Hair follicular keratinocyte (primary cell): ENCODE measurements around a stretch of chr5.

DNA sequence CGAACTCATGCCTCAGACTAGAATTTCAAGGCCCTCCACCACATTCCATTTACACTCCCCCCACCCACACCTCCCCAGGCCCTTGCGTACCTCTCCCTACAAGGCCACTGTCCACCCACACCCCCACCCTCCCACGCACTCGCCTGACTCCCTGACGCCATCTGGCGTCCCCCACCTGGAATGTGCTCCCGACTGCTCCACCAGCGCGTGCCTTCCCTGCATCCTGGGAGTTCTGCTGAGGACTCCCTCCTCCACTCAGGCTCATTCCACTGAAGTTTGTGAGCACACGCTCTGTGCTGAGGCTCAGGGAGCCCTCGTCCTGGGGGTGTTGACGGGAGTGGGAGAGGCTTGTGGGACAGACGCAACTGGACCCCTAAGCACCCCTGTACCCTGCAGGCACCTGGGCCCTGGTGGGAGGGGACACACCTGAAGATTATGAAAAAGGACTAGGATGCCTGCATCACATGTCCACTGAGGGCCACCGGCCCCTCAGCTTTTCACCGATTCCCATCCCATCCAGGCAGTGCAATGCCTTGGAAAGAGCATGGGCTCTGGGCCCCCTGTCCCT is 56.2 kb upstream of the RPL26L1 start:
- RAMPAGE, long total RNA = no peak

DNA sequence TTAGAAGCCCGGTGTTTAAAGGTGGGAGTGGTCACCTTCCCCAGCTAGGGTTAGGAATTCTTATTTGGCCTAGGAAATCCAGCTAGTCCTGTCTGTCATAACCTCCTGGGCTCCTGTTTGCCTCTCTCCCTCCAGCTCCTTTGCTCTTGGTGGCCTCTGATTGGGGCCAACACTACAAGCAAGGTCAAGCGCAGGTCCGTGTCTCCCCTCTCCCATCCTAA is 53.3 kb upstream of the RPL26L1 start:
- RAMPAGE, long total RNA = no peak

DNA sequence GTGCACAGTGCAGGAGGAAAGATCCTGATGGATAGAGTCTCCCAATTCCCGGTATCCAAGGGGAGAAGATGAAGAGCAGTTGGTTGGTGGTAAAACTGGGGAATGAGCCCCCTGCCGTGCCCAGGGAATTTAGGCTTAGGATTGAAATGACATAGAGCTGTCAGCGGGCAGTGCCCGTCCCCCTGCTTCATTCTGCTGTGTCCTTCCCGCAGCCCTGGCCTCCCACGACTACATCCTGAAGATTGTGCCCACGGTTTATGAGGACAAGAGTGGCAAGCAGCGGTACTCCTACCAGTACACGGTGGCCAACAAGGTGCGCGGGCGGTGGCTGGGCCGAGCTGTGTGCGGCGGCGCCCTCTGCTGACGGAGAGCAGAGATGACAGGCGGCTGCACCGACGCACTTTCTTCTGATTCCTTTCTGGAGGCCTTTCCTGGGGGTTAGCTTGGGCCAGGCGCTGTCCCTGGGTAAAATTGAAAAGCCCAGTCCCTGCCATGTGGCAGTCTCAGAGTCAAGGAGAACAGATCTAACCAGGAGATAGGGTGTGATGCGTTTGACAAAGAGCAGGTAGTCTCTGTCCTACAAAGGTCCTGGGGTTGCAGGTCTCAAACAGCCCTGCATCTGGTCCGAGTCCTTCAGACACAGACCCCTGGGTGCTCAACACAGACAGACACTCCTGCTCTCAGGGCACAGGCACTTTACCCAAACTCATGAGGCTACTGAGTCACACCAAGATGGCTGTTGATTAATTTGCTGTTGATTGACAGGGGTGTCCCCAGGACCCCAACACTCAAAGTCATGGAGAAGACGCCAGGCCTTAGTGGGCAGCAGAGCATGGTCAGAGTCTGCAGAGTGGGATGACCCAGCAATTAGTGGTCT is 26.8 kb upstream of the RPL26L1 start:
- RAMPAGE, long total RNA = no peak

DNA sequence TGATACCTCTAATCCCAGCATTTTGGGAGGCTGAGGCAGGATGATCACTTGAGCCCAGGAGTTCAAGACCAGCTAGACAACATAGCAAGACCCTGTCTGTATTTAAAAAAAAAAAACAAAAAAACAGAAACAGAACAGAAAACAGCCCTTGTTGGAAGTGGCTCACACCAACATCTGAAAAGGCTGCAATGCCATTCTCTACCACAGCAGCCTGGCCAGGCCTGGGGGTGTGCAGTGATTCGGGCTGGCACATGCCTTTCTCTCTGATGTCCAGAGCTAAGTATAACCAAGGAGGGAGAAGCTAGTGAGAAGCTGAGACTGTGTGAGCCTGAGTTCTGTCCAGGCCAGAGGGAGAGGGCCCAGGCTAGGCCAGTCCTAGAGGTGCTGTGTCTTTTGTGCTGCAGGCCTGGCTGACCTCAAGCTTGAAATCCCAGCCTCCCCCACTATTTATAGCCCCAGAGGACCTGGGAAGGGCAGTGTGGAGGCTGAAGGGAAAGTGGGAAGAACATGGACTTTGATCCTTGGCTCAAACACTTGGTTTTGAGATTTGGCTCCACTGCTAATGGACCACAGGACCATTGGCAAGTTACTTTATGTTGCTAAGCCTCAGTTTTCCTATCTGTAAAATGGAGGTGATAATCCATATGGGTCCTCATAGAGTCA is 20.8 kb downstream of the BNIP1 start:
- RAMPAGE, long total RNA = no peak

DNA sequence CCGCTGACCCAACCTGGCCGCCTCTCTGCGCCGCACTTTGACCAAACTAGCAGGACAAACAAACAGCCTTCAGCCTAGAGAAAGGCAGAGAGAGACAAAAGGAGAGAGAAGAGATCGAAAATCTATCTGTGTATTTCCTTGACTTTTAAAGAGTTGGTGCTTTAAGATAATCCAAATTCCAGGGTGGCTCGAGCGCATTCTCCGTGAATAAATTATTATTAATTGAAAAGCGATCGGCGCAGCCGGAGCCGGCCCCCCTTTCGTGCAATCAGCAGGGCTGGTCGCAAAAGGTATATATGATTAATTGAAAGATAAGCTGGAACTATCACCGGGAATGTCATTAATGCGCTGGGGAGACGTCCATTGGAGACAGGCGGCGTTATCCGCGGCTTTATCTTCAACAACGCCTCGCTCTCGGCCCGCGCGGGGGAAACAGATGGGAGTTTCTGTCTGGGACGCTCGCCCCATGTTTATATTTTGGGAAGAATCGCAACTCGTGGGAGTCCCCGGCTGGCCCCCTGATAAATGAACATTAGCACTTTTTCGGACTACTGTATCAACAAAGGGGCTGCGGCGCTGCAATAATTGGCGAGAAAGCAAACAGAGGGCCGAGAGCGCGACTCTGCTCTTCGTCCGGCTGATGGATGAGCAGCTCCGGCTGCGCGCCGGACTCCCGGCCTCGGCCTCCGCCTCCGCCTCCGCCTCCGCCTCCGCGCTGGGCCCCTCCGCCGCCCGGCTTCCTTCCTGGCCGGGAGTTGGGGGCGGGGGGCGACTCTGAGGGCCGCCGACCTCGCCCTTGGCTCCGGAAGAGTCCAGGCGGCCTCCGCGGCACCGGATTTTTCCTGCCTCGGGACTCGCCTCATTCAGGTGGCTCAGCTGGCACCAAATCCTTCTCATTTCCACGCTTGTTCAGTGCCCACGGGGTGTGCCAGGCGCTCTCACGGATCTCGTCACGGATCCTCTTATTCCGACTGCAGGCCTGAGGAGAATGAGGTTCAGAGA is 3.4 kb upstream of the NKX2-5 start:
- RAMPAGE, long total RNA = no peak

- RAMPAGE, long total RNA = no peak
Measured at GRCh38 chr5:173242513-173243200, 7.7 kb upstream of the NKX2-5 start.

DNA sequence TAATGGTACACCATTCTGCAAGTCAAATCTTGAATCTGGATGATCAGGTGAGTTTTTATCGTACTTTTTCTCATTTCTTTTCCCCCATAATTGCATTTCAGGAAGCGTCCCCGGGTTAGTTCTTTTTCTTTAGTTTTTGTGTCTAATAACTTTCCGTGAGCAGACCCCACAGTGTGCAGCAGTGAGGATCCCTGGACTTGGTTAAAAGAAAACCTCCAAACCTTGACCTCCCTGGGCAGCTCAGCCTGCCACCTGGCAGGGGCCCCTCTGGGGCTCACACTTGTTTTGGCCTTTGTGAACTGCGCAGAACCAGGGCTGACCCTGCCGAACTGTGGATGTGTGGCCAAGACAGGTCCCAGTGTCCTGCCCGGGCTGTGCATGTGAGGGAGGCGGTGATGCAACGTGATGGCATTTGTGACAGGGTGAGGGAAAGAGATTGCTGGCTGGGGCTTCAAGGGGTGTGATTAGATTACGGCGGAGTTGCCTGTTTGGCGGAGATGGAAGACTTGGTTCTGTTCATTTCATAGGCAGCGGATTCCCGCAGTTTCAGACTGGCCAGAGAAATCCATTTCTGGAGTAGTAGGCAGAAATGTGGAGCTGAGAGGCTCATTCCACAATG is 30.3 kb upstream of the NKX2-5 start:
- RAMPAGE, long total RNA = no peak

- RAMPAGE, long total RNA = no peak
Measured at GRCh38 chr5:173277988-173278581, 43.1 kb upstream of the NKX2-5 start.

DNA sequence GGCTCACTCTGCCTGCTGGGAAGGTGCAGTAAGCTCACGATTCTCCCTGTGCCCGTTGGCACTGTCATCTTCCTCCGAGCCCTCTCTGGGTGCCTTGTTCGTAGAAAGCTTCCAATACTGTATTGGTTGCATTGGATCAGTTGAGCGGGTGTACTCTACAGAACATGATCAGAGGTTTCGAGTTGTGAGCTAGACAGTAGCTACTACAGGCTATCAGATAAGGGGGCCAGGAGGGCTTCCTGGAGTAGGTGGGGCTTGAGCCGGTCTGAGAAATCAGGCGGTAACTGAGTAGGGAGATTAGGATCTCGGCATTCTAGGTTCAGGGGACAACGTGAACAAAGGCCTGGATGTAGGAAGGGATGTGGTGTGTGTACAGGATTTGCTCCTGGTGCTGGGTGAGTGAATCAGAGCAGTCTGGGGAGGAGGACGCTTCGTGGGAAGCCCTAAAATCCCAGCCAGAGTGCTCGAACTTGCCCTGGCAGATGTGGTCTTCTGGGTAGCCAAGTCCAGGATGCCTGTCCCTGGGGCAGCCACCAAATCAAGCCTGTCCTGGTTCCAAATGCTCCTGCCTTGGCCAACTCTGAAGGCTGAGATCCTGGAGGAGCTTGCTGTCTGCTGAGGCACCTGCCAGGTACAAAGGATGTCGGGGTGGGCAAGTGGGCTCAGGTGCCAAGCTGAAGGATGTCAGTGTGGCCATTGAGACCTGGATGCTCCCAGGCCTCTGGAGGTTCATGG is 33.5 kb downstream of the STC2 start:
- RAMPAGE, long total RNA = no peak

DNA sequence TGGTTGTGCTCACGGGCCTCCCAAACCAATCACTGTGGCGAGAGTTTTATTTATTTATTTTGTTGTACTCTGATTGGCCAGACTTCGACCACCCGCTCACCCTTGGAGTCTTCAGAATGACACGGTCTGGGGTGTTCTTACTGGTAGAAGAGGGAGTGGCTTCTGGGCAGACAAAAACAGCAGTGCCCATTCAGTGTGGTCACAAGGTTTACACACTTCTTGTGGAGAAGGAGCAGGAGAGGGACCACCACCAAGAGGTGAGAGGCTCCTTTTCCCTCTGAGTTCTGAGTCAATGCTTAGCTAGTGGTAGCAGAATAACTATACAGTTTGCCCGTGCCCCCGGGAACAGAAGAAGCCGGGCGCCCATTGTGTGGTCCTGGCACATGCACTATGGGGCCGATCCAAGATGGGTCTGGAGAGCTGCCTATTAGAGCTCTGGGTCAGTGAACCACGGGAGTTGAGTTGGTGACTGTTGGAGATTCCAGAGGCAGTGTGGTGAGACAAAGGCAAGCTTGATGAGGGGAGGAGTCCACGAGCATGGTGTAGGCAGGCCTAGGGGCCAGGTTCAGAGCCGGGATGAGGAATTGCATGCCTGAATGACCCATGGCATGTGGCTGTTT is 84.1 kb upstream of the STC2 start:
- RAMPAGE, long total RNA = no peak

DNA sequence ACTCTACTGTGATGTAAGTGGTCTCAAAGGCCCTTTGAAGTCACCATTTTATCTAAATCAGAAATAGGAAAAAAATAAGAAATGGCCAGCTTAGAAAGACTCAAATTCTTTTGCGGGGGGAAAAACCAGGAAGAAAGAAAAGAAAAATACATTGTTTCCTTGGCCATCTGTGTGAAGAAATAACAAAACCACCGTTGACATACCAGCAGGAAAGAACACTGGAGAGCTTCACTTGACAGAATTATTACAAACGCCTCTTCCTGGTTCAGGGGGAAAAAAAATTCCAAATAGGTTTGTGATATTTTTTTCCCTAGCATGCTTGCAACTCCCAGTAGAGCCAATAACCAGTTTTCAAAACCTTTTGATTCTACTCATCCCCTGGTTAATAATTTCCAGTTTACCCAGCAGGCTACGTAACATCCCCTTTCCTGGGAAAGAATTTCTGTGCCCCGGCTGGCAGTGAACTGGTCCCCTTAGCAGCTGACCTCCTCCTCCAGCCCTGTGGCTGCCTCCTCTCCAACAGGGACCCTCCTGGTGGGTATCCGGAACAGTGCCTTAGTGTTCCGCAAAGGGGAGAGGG is 72.7 kb upstream of the BOD1 start:
- RAMPAGE, long total RNA = no peak

GRCh38 chr5:173728836-173729236 is 112.4 kb upstream of the BOD1 start:
- RAMPAGE, long total RNA = no peak

DNA sequence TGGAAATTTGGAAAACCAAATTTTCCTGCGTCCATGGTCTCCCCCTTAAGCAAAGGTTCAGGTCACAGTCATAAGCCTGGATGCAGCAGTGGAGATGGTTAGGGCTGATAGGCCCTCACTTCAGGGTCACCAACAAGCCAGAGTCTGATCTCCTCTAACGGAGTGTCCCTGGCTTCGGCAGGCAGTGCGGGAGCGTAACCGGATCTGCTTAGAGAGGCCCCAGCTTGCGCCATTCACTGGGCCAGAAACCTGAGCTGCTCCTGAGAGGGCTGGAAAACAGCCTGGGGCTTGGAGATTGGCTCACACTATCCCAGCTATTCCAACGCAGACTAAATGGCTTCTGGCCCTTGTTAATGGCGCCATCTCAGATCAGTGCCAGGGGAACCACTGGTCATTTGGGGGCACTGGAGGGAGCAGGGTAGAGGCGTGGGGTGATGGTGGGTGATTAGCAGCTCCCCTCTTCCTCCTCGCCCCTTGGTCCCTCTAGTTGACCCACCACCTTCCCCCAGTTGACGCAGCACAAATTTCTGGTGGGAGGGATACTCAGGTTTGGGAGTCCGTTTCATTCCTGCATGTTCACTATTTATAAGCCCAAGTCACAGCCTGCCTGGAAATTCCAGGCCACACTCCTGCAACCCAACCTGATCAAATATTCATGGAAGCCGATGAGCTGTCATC is 134.7 kb upstream of the CPEB4 start:
- RAMPAGE, long total RNA = no peak

DNA sequence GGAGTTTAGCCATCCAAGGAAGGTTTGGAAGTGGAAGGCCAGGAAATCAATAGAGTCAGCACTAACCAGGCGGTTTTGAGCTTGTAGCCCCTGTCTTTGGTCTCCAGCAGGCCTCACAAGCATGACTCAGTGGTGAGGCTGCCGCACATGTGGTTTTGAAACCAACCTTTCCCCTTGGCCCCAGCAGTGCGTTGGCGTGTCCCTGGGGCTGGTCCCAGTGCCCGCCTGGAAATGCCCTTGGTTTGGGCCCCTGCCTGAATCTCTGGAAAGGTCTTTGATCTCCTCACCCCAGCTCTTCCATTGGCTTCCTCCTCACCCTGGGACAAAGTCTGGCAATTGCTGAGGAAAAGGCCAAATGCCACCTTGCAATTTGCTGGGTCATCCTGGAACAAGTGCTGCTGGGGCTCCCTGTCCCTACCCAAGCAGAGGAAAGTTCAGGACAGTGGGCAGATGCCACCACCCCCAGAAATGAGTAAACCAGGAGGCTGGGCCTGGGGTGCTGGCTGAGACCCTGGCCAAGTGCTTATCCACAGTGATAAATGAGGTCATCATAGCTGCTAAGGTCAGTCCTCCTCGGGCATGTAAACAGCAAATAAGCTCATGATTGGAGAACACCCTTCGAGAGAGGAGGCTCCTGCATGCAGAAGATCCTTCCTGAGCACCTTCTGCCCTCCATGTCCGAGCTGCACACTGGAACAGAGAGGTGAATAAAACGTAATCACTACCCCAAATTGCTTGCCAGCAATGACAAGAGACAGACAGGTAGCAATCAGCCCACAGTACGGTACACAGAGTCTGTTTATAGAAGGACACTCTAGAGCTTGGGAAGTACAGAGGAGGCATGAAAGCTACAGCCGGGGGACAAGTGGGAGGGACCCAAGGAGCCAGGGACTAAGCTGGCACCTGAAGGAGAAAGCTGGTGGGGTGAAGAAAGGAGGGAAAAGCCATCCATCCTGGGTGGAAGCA is 98.9 kb upstream of the CPEB4 start:
- RAMPAGE, long total RNA = no peak

- RAMPAGE, long total RNA = no peak
Measured at GRCh38 chr5:173808943-173809431, 79.2 kb upstream of the CPEB4 start.

DNA sequence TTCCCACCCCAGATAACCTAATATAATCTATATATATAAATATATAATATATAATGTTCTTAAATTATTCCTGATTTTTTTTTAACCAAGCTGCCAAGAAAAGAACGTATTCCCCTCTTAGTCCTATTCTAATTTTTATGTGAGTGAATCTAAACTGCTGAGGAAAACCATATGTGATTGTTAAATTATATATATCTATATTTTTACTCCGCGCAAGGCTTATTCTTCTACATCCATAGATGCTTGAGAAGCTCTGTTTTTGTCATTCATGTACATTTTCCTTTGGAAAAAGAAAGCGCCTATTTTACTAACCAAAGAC is 944 bp downstream of the CPEB4 start:
- RAMPAGE, long total RNA = no peak

- RAMPAGE, long total RNA = no peak
Measured at GRCh38 chr5:173913532-173914067, 25.5 kb downstream of the CPEB4 start.

GRCh38 chr5:173923606-173924225 is 35.6 kb downstream of the CPEB4 start:
- RAMPAGE, long total RNA = no peak

- RAMPAGE, long total RNA = no peak
Measured at GRCh38 chr5:173944505-173945134, 44.4 kb upstream of the C5orf47 start.

- RAMPAGE, long total RNA = no peak
Measured at GRCh38 chr5:174188310-174188876, 142.9 kb downstream of the NSG2 start.